ENCODE results near the gene MAMDC4.

DNA sequence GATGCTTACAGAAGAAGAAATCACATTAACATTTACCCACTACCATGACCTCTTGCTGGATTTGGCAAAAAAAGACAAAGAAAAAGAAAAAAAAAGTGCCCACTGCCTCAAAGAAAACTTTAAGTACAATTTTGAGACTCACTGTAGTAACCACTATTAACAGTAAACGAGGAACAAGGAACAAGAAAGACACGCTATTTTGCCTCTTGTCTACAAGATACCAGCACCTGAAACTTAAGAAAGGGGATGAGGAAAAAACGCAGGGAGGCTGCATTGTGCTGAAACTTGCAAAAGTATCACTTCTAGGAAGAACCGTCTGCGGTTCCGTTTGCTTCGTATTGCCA is 953 bp downstream of the SEC16A start:
- RRBS, result no CpG with 5 or more reads among the region's 7 CpGs

DNA sequence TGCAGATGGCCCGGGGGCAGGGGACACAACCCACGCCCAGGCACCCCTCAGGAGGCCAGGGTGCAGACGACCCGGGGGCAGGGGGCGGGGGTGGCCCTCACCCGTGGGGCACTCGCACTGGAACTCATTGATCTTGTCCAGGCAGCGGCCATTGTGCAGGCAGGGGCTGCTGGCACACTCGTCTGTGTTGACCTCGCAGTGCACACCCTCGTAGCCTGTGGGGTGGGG is 28.8 kb downstream of the NOTCH1 start:
- RRBS, result 83% methylated on average over 4 of the region's 11 CpGs

DNA sequence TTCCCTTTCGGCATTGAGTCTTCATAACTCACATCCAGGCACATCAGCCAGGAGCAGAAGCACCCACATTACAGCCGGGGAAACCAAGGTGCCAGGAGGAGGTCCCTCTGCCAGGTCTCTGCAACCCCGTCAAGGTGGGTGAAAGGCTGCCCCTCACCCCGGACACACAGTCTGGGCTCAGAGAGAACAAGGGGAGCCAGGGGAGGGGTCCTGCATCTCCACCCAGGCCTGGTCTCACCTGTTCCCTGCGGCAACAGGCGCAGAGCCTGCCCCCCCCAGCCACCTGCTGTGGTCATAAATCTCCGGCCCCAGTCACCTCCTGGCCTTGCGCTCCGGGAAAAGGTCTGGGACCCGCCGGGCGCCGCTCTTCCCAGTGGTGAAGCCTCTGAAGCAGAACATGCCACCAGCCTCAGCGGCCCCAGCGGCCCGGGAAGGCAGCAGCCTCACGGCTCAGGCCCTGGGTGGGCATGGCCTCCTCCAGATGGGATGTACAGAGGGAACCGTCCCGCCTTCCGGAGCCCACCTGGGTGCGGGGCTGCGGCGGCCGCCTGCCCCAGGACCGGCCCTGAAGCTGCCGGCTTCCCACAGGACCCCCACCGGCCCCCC is 20.7 kb downstream of the NOTCH1 start:
- RRBS, result 11% methylated on average over 15 of the region's 27 CpGs

GRCh38 chr9:136588606-136588945 is 42.7 kb upstream of the NOTCH1 start:
- RRBS, result 68% methylated on average over 6 of the region's 9 CpGs

DNA sequence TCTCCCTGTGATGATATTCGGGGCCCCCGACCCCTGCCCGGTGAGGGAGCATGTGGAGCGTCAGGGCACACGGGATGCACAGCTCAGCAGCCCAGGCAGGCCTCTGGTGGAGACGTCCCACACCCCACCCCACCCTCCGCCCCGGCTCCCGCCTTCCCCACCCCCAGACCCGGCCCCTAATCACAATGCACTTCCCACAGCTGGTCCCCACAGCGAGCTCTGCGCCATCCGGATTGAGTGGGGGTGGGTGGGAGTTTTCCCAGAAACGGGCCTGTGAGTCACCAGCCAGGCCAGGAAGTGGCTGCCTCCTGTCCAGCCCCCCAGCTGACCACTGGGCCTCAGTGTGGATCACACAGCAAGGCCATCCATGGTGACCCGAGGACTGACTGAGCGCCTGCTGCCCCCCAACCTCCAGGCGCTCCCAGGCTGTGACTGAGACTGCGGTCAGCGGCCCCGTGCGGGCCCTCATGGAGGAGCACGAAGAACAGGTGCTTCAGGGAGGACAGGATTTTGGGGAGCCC is 48.4 kb upstream of the EGFL7 start:
- RRBS, result 91% methylated on average over 10 of the region's 22 CpGs

DNA sequence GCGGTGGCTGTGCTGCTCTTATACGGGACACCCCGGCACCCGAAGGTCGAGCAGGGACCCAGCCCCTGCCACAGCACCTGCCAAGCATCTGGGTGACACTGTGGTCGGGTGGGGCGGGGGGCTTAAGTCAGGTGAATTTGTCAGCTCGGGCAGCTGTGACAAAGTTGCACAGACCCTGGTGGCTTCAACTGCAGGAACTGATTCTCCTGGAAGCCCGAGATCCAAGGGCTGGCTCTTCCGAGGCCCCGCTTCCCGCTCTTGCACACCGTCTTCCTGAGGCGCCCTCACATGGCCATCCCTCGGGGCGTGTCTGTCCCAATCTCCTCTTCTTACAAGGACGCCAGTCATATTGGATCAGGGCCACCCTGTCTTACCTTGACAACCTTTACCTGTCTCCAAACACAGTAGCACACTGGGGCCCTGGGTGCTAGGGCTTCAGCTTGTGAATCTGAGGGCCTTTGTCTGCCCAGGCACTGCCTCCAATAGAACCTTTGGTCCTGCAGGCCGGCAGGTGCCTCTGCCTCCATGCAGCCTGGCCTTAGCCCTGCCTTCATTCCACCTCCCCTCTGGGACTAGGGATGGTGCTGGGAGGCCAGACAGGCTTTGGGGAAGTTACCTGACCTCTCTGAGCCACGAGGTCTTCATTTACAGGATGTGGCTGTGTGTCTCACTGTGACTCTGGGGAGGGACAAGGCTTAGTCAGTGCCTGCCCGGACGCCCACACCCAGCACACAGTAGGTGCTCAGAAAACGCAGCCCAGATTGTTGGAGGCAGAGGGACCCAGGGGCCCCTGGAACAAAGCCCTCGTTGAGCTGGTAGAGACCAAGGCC is 47.3 kb upstream of the EGFL7 start:
- RRBS, result 97% methylated on average over 3 of the region's 23 CpGs

DNA sequence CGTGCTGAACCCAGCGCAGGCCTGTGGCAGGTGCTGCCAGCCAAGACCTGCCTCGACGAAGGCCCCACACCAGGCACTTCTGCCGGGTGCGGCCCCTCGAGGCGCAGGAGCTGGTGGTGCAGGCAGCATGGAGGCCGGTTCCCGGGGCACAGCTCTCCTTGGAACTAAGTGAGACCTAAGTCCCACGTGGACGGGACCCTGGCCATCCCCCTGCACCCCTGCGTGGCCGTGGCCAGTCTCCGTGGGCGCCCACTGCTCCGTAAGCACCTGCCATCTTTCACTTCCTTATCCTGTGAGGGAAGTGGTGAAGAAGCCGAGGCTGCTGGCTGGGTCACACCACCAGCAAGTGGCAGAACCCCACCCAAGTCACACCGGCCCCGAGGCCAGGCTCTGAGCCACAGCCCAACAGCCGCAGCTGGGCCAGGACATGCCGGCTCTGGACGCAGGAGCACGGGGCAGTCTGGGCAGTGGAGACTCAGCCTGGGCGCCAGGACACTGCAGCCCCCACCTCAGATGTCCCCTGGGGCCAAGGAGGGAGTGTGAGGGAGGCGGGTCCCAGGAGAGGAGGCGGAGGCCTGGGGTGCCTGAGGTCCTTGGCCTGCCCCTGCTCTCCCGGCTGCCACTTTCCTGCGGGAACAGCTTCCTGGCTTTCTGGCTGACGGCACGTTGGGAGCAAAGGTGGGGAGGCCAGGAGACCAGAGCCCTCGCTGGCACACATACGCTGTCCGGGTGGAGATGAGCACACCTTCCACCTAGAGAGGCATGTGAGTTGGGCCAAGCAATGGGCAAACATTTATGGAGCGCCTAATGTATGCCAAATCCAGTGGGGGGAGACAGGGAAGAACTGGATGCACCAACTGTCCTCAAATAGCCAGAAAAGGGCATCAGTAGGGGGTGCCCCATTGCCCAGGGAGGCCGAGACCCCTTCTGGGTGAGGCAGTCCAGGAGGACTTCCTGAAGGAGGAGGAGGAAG is 44.0 kb upstream of the EGFL7 start:
- RRBS, result 91% methylated on average over 13 of the region's 36 CpGs

GRCh38 chr9:136643801-136644803 is 18.6 kb upstream of the EGFL7 start:
- RRBS, result 8% methylated on average over 18 of the region's 53 CpGs

DNA sequence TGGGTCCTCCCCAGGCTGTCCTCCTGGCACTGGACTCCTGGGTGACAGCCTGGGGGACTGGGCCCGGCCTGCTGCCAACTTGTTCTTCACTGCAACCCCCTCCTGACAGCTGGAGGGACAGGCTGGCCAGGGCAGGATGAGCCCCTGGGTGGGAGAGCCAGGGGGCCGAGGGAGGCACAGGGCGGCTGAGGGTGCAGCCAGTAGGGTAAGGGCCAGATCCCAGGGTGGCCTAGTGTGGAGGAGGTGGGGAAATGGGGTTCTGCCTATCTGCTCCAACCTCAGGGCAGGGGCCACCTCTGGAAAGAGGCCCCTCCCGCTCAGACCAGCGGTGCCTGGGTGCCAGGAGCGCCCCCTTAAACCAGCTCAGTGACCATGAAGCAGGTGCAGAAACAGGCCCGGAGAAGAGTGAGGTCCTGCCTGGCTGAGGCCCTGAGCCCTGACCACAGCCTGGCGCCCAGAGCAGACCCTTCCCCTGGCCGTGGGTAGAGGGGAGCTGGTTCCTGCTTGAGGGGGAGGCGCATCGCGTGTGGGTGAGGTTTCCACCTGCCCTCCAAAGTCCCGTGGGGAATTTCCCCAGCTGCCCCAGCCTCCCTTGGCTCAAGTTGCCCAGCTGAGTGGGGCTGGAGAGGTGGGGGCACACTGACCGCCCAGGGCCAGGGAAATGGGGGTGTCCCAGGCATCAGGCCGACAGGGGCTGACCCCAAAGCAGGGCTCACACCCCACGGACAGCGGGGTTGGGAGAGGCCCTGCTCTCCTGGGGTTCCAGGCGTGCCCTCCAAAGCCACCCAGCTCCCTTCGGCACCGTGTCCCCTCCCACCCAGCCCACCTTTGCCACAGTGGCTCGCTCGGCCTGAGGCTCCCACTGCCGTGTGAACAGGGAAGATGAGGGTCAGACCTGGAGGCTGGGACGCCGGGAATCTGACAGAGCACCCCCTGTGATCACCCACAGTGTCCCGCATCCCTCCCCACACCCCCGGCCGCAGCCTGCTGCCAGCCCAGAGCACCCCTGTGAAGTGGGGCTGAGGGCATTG is 1.2 kb upstream of the EGFL7 start:
- RRBS, result 56% methylated on average over 4 of the region's 28 CpGs

DNA sequence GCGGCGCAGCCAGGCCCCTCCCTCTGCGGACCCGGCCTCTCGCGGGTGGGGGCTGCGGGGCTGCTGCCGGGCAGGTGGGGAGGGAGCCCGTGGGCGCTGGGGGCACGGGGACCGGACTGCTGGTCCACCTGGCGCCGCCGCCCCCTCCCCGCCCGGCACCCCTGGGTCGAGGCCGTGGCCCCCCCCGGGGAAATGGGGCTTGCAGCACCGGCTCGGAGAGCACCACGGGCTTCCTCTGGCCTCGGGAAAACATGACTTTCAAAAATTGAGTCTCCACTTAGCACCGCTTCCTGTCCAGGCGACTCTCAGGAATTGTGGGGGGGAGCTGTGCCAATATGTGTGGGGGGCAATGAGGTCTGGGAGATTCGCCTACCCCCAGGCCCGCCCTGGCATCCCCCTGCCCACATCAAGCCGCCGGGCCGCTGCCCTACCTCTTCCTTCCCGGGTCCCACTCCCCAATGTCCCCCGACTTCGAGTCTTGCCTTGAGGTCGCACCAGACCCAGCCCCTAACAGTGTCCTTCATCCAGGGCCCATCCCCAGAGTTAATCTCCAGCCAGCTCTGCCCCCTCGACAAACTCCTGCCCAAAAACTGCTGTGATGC is 3.7 kb downstream of the EGFL7 start:
- RRBS, result 2% methylated on average over 14 of the region's 36 CpGs

DNA sequence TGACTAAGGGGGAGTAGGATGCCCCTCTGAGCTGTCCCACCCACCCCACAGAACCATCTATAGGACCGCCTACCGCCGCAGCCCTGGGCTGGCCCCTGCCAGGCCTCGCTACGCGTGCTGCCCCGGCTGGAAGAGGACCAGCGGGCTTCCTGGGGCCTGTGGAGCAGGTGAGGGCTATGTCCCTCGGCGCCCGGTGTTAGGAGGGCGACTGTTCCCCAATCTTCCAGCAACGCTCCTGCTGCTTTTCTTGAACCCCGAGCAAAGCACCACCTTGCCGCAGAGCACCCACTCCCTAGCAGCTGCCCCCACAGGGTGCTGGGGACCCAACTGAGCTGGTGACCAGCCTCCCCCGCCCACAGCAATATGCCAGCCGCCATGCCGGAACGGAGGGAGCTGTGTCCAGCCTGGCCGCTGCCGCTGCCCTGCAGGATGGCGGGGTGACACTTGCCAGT is 6.9 kb downstream of the EGFL7 start:
- RRBS, result 4% methylated on average over 5 of the region's 22 CpGs

- RRBS, result no CpG with 5 or more reads among the region's 15 CpGs
Measured at GRCh38 chr9:136670007-136670507, 7.3 kb downstream of the EGFL7 start.

DNA sequence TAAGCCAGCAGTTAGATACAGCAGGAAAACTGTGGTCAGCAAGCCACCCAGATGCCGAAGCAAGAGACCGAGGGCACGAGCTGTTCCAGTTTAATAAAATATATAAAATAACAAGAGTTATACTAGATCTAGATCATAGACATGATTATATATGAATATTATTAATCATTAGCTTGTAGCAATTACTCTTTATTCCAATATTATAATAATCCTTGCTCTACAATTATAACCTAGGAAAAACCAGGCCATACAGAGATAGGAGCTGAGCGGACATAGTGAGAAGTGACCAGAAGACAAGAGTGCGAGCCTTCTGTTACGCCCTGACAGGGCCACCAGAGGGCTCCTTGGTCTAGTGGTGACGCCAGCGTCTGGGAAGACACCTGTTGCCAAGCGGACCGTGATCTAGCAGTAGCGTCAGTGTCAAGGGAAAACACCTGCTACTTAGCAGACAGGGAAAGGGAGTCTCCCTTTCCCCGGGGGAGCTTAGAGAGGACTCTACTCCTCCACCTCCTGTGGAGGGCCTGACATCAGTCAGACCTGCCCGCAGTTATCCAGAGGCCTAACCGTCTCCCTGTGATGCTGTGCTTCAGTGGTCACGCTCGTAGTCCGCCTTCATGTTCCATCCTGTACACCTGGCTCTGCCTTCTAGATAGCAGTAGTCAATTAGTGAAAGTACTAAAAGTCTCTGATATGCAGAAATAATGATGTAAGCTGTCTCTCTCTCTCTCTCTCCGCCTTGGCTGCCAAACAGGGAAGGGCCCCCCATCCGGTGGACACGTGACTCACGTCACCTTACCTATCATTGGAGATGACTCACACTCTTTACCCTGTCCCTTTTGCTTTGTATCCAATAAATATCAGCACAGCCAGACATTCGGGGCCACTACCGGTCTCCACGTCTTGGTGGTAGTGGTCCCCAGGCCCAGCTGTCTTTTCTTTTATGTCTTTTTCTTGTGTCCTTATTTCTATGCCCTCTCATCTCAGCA is 2.2 kb upstream of the LCN15 start:
- RRBS, result no CpG with 5 or more reads among the region's 24 CpGs

- RRBS, result 86% methylated on average over 4 of the region's 18 CpGs
Measured at GRCh38 chr9:136823220-136823745, 15.5 kb downstream of the RABL6 start.

- RRBS, result 29% methylated on average over 6 of the region's 29 CpGs
Measured at GRCh38 chr9:136840531-136841125, 1.6 kb upstream of the AJM1 start.

DNA sequence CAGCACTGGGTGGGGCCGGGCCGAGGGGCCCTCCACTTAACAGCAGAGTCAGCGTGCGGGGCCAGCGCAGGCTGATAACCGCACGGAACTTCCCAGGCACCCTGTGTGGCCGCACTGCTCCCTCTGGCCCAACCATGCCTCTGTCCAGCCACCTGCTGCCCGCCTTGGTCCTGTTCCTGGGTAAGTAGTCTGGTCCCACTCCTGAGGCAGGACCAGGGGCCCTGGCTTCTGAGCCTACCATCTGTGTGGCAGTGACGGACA is at the start of gene MAMDC4:
Gene MAMDC4 (plus strand): TSS at position 64 of the 261 bp plus-strand sequence.
- RRBS, result 92% methylated on average over 1 of the region's 10 CpGs

DNA sequence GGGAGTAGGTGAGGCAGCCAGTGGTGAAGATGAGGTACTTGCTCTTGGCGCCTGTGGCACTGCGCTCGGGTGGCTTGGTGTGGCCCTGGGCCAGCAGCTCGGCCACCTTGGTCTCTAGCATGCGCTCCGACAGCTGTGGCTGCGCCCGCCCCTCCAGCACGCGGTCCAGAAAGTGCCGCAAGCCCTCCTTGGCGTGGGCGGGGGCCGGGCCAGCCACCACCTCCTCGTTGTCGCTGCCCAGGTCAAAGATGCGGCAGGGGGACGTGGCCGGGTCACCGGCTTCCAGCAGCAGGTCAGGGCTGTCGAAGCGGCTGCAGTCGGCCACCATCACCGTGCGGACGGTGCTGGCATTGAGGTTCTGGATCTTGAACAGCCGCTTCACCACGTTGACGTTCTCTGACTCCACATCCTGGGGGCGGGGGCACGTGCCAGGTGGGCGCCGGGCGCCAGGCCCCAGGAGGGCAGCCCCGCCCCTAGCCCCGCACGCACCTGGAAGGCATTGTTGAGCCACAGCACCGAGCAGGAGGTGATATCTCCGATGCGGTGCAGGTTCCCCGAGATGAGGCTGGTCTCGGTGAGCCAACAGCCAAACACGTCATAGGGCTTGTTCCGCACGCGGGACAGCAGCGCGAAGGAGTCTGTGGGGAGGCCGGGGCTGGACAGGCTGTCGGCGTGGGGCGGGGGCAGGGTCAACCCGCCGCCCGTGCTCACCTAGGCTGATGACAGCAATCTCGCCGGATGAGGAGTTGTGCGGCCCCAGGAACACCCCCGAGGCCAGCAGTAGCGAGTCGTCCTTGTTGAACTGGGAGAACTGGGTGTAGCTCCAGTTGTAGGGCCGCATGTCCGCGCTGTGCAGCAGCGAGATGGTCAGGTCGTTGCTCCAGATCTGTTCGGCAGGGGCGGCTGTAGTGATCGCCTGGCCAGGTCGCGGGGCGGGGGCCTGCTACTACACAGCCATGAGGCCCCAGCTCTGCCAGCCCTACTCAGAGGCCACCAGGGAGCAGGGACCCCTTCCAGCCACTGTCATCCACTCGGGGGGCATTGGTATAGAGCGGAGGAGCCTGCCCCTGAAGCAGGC is 2.1 kb downstream of the FBXW5 start:
- RRBS, result 89% methylated on average over 10 of the region's 74 CpGs

- RRBS, result 14% methylated on average over 6 of the region's 27 CpGs
Measured at GRCh38 chr9:136950319-136951103, 1.6 kb upstream of the LCN12 start.

- RRBS, result 10% methylated on average over 6 of the region's 20 CpGs
Measured at GRCh38 chr9:137034569-137035158, 2.8 kb upstream of the FUT7 start.

- RRBS, result no CpG with 5 or more reads among the region's 30 CpGs
Measured at GRCh38 chr9:137043931-137045074, 1.7 kb downstream of the NPDC1 start.

Measured in Ishikawa (cell line).